Mucosa of descending colon (tissue), 1 donor: ENCODE measurements around the gene PSMA1.

DNA sequence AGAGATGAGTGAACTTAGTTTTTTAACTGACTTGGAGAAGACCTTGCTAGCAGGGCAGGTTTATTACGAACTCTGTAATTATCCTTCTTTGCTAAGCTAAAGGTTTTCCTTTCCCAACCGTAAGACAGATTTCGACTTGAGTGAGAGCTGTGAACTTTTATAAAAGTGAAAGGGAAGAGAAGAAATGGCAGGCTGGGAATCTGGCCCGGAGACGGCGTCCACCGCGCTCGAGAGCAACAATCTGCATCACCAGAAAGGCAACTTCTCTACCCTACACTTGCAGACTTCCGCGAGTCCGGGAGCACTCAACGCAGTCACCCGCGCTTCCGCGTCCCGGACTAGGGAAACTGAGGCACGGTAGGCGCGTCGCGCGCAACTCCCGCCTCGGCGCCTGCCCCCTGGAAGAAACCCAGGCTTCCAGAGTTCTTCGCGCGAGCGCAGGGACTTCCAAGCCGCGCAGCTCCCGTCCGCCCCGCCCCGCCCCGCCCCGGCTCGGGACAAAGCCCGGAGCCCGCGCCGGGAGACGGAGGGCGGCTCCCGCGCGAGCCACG lies 484 bp upstream of the TEAD1 start:
- PRO-cap, result unidirectional peak, minus-strand start at position 349 of the sequence; bidirectional peak, plus-strand start outside the sequence, minus-strand start at position 465 of the sequence

DNA sequence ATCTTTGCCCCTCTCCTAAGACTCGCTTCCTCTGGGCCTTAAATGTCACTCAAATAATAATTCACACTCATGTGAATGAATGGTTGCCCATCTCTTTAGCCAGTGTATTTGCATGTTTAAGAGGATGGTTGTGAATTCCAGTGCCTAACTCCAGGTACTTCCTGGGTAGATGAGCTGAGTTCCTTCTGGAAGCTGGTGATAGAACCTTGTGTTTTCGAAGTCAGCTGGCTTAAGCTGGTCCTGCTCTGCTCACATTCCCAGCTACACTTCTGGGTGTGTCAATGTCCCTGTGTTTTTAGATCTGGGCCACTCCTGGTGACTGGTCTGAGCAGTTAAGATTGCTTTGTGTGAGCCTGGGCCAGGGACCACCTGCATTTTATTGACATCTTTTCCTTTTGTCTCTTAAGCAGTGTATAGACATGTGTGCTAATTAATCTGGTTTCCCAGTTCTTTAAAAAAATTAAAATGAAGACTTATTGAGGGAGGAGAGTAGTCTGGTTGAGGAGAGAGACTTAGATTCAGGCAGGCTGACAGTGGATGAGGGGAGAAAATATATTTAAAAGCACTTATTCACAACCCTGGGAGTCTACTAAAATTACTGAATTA lies 10.7 kb downstream of the TEAD1 start:
- PRO-cap, result bidirectional peak, plus-strand start at position 309 of the sequence, minus-strand start at position 303 of the sequence

GRCh38 chr11:12824137-12824984 lies 150.1 kb downstream of the TEAD1 start:
- PRO-cap, result no peak

- PRO-cap, result no peak
Observed at GRCh38 chr11:12888621-12889761, 120.1 kb upstream of the RASSF10 start.

DNA sequence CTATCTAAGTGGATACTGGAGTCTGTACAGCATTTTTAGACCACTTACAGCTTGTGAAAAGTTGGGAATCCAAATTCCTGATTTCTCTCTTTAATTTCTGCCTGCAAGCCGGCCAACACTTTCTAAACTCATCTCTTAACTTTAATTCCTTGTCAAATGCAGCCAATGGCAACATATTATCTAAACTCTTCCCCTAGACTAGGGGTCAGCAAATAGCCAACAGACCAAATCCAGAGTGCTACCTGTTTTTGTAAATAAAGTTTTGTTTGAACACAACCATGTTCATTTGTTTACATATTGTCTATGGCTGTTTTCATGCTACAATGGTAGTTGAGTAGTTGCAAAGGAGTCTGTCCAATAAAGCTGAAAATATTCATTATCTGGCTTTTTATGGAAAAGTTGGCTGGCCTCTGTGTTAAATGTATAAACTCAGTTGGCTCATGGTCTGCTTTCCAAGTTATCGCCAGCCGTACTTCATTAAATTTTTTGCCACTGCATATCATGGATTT lies 37.2 kb upstream of the RASSF10 start:
- PRO-cap, result no peak

DNA sequence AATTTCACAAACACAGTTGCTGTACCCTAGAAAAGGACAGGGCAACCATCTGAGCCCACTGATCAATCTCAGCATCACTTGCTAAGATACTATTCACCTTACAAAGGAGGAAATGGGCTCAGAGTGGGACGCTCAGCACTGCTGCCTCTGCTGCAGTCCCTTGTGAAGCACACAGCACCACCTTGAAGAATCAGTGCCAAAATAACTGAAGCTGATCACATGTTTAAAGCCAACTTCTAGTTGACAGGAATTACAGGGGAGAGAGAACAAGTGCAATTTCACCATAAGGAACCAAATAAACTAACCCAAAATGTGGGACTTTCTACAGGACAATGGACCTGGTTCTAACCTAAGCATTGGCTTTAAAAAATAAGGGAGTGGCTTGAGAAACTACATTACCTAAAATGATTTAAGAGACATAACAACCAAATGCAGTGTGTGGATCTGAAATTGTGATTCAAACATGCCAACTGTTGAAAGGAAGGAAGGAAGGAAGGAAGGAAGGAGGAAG lies 35.2 kb downstream of the RASSF10 start:
- PRO-cap, result no peak

GRCh38 chr11:13140349-13141031 lies 131.4 kb downstream of the RASSF10 start:
- PRO-cap, result bidirectional peak, plus-strand start at chr11:13140699, minus-strand start at chr11:13140469

GRCh38 chr11:13333290-13333977 lies 55.8 kb downstream of the BMAL1 start:
- PRO-cap, result no peak

- PRO-cap, result no peak
Observed at GRCh38 chr11:13398903-13400127, 63.7 kb downstream of the BTBD10 start.

DNA sequence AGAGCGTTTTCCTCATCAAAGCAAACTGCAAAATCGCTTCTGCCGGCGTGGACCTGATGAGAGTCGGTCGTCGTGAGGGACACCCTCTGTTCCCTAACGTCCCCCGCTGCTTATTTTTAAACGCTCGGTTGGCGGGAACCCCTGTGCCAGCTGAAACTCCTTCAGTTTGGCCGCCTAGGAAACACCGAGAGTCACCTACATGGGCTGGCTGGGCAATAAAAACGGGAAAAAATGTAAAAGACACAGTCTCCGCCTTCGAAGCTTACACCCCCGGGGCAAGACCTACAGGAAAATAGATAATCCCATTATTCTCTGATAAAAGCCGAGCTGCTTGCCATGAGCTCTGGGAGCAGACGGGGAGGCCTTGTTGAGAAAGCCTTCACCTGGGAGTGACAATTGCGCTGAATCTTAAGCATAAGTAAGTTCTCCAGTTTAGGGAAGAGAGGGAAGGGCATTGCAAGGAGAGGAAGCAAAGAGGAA lies 628 bp upstream of the BTBD10 start:
- PRO-cap, result no peak

GRCh38 chr11:13787425-13787789 lies 118.9 kb downstream of the FAR1 start:
- PRO-cap, result unidirectional peak, minus-strand start at chr11:13787506

DNA sequence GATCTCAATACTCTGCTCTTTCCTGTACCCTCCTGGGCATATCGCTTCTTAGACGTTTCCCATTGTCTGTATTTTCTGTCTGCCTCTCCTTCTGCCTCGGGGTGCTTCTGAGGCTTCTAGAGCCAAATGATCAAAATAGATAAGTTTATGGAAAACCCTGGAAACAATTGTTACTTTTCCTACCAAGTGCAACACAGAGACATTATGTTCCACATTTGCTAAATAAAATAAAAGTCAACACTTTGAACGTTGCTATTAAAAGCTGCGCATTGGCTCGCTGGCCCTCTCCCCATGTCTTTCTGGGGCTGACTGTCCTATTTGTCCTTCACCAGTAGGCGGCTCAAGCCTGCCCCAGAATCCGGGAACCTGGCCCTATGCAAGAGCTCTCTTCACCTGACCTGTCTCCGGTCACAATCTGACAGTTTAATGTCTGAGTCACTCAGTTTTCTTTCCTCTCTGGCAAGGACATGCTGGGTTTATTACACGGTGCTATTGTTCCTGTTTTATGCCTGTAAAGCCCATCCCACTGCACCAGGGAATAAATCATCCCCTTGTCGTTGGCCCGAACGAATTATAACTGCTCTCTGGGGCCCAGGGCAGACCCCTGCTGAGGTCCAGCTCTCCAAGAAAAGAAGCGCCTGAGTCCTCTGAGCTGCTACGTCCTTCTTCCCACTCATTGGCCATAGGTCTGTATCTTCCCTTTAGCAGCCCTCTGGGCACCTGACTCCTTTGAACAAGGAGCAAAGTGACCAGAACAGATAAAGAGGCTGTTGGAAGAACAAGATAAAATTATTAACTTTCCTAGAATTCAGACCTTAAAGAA lies 89.3 kb upstream of the SPON1 start:
- PRO-cap, result unidirectional peak, minus-strand start at position 420 of the sequence

DNA sequence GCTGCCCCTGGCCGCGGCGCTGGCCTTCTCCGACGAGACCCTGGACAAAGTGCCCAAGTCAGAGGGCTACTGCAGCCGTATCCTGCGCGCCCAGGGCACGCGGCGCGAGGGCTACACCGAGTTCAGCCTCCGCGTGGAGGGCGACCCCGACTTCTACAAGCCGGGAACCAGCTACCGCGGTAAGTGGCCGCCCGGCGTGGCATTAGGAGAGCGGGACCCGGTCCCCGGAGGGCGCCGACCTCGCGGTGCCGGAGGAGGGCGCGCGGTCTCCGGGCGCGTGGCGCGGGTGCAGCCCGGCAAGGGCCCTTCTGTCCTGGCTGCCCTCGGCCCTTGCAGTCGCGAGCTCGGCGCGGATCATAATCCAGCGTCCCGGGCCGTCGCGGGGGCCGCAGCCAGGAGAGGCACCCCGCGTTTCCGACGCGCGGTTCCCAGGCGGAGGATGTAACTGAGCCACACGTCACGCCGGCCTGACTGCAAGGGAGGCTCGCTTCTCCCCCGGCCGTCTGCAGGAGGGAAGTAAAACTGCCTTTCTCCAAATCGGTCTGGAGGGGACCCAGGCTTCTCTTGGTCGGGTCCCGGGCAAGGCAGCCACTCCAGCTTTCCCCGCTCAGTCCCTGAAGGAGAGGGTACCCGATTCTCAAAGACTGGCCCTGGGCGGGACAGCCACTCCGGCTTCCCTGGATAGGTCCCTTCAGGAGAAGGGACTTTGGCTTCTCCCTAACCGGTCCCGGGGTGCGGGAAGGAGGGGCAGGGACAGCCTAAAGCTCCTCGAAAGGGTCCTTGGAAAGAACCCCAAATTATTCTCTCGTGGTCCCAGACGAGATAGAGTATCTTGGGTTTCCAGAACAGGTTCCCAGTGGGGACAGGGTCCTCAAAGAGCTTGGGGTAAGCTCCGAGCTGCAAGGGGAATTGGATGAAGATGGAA lies 703 bp downstream of the SPON1 start:
- PRO-cap, result bidirectional peak, plus-strand start at position 720 of the sequence, minus-strand start at position 616 of the sequence

DNA sequence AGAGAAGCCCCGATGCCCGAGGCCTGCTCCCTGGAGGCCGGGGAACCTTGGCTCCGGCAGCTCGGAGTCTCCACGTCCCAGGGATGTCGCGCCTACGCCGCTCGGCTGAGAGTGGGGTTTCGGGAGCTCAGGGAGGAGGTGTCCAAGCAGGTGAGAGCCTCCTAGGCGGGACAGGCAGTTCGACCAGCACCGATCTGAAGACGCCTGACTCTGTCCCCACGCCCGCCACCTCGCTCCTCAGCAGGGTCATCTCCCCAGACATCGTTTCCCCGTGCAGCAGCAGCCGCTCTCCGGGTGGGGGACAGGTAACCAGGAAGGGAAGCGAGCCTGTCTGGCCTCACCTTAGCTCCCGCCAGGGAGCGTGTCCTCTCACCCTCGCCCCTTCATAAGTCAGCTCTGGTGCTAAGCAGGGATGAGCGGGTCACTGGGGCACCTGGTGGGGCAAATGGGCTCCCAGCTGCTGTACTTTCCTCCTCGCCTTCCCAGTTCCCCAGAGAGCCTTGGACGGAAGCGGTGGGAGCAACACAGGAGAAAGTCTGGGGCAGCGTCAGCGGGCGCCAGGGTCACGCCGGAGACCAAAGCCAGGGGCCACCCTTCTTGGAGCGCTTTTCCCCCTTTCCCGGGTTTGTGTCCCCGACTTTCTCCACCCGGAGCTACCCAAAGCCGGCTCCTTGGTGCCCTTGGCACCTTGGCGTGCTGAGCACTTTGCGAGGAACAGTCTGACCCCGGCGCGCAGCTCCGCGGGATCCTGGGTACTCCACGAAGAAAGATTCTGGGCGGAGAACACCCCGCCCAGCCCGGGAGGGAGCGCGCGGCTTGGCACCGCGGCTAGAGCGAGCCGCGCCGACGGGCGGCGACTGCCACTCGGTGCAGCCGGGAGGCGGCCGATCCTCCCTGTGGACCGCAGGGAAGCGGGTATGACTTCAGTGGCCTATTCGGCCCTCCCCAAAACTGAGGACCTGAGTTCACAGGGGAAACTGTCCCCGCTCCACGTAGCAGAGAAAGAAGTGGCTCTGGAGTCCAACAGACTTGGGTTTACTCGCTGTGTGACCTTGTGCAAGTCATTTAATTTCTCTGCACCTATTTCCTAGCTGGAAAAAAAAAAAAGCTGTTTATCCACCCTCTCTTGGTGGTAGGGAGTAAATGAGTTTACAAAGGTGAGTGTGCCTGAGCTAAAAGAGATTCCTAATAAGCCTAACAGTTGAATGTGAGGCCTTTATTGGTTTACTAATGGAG lies 1.8 kb downstream of the SPON1 start:
- PRO-cap, result bidirectional peak, plus-strand start at position 304 of the sequence, minus-strand start at position 113 of the sequence; bidirectional peak, plus-strand start at position 393 of the sequence, minus-strand start at position 363 of the sequence; bidirectional peak, plus-strand start at position 822 of the sequence, minus-strand start at position 695 of the sequence

DNA sequence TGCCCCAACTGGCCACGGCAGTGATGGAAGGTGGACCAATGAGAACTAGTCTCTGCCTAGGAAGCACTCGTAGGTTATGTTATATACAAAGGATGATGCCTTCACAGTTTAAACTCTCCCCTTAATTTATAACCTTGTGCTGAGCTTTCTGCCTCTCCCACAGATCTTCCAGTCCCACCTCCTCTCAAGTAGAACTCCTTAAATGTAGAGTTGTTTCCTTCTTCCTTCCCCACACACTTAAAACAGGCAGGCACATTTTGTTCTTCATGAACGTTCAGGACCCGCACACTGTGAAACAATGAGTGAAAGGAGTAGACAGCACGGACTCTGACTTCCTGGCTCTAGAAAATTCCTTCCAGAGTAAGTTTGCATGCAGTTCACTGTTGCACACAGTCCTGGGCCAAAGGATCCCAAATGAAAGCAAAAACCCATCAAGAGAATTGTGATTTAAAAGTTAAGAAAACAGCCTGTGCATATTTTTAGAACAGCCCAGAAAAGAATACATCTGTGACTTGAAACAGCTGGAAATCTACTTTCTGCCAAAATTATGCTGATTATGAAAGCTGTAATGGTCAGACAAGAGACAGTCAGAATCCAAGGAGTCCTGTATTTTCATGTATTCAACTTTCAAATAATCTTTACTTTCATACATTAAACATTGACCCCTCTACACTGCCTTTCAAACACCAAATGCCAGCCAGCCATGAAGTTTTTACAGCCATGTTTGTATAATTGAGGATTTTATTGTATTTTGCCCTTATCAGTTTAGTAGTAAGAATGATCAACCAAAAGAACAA lies 167.6 kb downstream of the RRAS2 start:
- PRO-cap, result no peak

DNA sequence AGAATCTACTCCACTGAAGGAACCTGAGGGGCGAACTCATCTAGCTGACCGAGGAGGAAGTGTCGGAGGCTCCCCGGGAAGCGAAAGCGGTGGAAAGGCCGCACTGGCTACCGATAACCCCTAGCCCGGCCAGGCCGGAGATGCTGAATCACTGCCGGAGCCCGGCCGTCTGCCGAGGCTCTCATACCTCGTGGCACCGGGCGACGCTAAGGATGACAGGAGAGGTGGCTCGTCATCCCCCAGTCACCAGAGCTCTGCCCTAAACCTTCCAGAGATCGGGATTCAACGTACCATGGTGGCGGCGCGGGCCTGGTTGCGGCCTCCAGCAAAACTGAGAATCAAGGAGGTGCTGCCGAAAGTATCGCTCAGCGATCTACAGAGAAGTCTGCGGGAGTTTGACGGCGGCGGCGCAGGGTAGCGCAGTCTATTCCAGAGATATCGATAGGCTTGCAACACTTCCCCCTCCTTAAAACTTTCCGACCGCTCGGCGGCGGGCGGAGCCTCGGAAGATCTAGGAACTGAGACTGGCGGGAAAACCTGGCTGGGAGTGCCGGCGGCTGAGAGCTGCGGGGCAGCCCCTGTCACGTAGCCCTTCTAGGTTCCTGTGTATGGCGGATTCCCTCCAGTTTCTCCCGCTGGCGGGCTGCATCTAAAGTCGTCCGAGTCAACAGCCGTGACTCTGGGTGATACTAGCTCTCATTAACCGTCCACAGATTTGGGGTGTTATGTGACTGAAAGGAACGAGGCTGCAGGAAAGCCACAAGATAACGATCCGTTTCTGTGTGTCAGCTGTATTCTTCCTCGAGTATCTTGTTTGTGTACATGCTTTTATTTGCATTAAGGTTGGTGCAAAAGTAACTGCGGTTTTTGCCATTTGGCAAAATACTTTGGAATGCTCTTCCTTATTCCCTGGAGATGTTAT lies at the start of gene PSMA1:
TSS of gene PSMA1 (minus strand) at position 381 of the 922 bp plus-strand sequence.
- PRO-cap, result bidirectional peak, plus-strand start at position 469 of the sequence, minus-strand start at position 333 of the sequence

GRCh38 chr11:14617561-14618165 lies 25.9 kb upstream of the PDE3B start:
- PRO-cap, result no peak

DNA sequence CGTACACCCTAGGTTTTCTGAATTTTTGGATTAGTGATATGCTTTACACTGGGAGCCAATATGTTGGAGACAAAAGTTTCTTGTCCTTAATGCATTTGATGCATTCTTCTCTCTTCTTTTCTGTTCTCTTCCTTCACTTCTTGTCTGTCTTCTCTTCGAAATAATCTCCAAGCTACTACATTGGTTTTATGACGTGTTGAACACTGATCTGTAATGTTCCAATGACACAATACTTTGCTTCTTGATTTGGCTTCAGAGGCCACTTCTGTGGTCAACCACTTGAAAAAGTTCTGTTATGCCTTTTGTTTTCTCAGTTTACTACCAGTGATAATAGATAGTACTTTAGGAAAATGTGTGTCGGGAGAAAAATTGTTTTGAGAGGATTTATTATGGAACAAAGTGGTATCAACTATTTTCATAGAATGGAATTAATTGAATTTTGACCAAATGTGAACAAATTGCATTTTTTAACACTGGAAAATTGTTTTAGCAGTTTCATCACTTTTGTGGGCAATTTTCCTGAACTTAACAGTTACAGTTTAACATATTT lies 2.6 kb downstream of the PDE3B start:
- PRO-cap, result no peak

DNA sequence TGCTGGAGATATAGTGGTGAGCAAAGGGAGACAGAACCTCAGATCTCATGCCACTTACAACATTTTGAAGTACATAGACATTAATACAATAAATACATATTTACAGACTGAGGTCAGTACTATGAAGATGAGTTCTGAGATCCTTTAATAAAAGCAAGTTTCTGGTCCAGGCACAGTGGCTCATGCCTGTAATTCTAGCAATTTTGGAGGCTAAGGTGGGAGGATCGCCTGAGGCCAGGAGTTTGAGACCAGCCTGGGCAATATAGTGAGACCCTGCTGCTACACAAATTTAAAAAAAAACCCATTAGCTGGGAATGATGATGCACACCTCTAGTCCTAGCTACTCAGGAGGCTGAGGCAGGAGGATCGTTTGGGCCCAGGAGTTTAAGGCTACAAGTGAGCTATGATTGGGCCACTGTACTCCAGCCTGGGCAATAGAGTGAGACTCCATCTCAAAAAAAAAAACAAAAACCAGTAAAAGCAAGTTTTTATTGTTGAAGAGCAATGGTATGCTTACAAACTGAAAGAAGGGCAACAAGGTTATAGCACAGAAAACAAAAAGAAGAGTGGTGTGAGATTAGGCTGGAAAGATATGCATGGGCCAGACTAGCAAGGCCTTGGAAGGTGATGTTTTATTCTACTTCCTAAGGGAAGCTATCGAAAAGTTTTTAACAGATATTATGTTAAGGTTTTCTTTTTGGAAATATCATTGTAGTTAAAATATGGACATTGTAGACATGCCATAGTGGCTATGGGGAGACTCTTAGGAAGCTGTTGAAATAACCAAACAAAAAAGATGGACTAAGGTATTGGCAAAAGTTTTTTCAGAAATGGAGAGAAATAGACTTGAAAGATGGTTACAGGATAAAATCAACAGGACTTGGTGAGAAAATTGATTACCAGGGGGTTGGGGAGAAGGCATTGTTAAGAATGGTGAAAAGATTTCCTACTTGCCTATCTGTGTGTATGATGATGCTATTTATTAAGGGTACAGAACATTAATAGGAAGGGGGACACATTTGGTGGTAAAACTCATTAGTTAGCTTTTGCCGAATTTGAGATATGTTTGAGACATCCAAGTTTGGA lies 80.0 kb downstream of the PDE3B start:
- PRO-cap, result no peak

DNA sequence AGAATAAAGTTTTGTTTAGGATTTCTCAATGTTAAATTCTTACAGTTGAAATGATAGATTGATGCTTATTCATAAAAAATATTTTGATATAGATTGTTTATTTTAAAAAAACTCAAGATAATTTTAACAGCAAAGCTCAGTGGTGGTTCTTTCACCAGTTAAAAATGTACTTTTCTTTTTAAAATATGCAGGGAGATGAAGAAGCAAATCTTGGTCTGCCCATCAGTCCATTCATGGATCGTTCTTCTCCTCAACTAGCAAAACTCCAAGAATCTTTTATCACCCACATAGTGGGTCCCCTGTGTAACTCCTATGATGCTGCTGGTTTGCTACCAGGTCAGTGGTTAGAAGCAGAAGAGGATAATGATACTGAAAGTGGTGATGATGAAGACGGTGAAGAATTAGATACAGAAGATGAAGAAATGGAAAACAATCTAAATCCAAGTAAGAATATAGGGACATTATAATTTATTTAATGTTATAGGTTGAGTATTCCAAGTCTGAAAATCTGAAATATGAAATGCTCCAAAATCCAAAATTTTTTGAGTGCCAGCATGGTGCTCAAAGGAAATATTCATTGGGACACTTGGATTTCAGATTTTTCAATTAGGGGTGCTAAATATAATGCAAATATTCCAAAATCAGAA lies 24.6 kb downstream of the CYP2R1 start:
- PRO-cap, result no peak